Skeletal muscle tissue (tissue), 7 donors: ENCODE measurements around a stretch of chr17.

- PRO-cap, 3 experiments = no peak in any of the 3 experiments
- RAMPAGE, long total RNA = no peak
- RRBS, 2 experiments = 0% methylated on average over 3 of the region's 12 CpGs
These were observed 211 bp downstream of the CEP95 start for GRCh38 chr17:64507118-64507257.

DNA sequence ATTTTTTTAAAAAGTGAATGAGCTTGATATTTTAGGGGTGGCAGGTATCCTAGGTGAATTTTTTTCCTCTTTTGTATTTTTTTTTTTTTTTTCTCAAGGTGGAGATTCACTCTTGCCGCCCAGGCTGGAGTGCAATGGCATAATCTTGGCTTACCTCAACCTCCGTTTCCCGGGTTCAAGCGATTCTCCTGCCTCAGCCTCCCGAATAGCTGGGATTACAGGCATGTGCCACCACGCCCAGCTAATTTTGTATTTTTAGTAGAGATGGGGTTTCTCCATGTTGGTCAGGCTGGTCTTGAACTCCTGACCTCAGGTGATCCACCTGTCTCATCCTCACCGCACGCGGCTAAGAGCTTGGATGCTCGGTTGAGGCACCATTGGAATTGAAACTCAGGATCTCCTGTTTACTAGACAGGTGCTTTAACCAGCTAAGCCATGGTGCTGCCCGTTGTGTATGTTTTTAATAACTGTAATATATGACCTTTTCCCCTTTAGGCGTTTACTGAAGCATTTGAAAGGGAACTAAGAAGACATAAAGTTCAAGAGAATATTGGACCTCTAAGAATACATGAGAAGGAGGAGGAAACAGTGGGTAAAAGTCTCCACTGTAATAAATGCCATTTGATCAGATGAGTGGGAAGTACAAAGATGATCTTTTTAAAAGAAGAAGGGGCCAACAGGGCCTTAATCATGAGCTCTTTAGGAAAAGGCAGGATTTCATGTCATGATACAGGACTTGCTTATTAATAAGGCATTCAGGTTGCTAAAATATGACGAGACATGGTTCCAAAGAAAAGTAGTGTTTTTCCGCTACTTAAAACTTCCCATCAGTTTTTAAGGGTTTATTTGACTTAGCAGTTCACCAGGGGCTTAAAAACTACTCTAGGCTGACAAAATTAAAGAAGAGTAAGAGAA, 23.9 kb downstream of the CEP95 start:
- PRO-cap, 3 experiments = no peak in any of the 3 experiments
- RAMPAGE, long total RNA = no peak
- RRBS, 2 experiments = no CpG with 5 or more reads among the region's 14 CpGs

DNA sequence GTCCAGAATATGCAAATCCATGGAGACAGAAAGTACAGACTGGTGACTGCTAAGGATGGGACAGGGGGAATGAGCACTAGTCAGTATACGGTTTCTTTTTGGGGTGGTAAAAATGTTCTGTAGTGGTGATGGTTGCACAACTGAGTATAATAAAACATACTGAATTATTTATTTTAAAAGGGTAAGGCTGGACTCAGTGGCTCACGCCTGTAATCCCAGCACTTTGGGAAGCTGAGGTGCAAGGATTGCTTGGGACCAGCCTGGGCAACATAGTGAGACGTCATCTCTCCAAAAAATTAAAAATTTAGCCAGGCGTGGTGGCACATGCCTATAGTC, 29.2 kb downstream of the CEP95 start:
- PRO-cap, 3 experiments = no peak in any of the 3 experiments
- RAMPAGE, long total RNA = no peak
- RRBS, 2 experiments = no CpG with 5 or more reads among the region's 4 CpGs

GRCh38 chr17:64590758-64591243, 71.3 kb downstream of the SMURF2 start:
- PRO-cap, 3 experiments = no peak in any of the 3 experiments
- RAMPAGE, long total RNA = no peak
- RRBS, 2 experiments = no CpG with 5 or more reads among the region's 2 CpGs

DNA sequence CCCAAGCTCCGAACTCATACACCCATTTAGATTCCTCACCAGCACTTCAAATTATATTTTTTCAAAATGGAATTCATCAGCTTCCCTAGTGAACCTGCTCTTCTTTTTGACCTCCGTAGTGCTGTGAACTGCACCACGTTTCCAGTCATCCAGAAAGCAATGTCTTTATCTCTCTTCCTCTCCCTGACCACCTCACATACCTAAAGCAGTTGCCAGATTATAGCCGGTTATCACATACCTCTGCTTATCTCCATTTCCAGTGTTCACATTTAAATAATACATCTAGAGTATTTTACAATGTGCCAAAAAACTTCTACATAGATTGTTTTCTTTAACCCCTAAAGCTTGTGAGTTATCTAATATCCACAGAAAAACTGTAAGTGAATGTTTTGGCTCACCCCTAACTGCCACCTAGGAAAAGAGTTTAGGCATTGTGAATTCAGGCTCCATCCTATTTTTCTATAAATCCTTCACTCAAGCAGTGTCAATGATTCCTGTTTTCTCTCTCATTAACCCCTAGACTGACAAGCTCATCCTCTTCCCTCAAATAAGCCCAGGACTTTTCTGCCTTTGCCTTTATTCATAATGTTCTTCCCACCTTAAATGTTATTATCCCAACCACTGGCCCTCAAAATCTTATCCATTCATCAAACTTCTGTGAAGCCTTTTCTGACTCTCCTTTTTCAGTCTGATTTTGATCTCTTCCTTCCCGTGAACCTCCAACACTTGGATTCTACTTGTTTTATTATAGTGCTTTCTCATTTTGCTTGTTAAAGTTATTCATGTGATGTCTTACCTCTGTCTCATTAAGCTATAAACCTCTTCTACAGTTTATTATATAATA, 41.9 kb downstream of the SMURF2 start:
- PRO-cap, 3 experiments = no peak in any of the 3 experiments
- RAMPAGE, long total RNA = no peak
- RRBS, 2 experiments = no CpG with 5 or more reads among the region's 5 CpGs

DNA sequence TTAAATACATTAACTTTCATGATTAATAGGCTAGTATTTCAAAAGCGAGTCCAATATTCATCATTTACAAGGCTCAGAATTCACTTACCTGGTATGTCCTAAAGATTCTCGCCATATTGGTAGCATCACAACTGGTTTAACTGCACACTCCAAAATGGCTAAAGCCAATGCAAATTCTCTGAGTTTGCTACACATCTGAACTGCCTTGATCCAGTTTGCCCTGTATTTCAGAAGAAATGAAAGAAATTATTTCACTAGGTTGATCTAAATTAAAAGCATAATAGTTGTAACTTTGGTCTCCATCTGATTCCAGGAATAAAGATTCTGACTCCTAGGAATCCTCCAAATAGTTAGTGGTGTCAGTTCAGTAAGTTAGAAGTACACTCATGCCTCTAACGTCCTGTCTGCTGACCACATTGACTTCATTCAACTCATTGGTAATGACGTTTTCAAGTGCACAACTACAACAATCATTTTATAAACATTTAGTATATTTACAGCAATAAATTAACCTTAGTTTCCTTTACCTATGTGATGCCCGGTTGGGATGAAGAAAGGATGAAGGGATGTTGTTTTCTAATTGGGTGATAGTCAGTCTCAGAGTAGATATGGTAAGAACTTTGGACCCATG, 99.8 kb upstream of the SMURF2 start:
- PRO-cap, 3 experiments = no peak in any of the 3 experiments
- RAMPAGE, long total RNA = no peak
- RRBS, 2 experiments = no CpG with 5 or more reads among the region's 5 CpGs

GRCh38 chr17:64774669-64775245, 112.7 kb upstream of the SMURF2 start:
- PRO-cap, 3 experiments = no peak in any of the 3 experiments
- RAMPAGE, long total RNA = no peak
- RRBS, 2 experiments = no CpG with 5 or more reads among the region's 7 CpGs

DNA sequence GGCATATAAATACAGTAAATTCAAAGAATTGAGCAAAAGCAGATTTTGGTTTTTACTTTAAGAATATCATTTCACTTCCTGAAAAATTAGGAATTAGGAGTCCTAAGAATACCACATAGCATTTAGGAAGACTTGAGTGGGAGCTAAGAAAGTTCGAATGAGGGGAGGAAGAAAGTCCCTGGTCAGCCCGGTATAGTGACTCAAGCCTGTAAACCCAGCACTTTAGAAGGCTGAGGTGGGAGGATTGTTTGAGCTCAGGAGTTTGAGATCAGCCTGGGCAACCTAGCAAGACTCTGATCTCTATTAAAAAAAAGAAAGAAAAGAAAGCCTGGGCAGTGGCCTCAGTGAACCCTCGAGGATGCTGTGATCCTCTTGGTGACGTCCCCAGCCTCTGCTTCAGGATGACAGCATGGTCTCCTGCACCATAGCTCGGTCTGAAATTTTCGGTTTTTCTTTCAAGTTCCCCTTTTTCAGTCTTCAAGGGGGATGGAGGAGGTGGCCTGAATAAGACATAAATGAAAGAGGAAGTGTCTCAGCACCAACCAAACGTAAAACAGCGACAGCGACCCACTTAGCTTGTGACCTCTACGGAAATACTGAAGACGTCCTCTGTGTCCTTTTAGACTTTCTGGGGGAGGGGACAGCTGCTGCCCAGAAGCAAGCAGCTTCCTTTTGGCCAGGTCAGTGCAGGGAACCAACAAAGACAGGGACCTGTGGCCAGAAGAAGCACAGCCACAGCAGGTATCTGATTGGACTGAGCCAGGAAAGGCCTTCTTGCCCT, 66.5 kb upstream of the LRRC37A3 start:
- PRO-cap, 3 experiments = peak in 1 of 3 experiments; most common plus-strand start position 622 of the sequence (in 1); most common minus-strand start position 396 of the sequence (in 1)
- RAMPAGE, long total RNA = no peak
- RRBS, 2 experiments = no CpG with 5 or more reads among the region's 11 CpGs

DNA sequence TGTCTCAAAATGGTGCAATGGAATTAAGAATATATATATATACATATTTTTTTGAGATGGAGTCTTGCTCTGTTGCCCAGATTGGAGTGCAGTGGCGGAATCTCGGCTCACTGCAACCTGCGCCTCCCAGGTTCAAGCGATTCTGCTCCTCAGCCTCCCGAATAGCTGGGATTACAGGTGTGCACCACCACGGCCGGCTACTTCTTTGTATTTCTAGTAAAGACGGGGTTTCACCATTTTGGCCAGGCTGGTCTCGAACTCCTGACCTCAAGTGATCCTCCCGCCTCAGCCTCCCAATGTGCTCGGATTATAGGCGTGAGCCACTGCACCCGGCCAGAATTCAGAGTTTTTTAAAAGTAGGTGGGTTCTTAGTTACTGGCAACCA, 40.2 kb downstream of the GNA13 start:
- PRO-cap, 3 experiments = no peak in any of the 3 experiments
- RAMPAGE, long total RNA = no peak
- RRBS, 2 experiments = no CpG with 5 or more reads among the region's 13 CpGs

DNA sequence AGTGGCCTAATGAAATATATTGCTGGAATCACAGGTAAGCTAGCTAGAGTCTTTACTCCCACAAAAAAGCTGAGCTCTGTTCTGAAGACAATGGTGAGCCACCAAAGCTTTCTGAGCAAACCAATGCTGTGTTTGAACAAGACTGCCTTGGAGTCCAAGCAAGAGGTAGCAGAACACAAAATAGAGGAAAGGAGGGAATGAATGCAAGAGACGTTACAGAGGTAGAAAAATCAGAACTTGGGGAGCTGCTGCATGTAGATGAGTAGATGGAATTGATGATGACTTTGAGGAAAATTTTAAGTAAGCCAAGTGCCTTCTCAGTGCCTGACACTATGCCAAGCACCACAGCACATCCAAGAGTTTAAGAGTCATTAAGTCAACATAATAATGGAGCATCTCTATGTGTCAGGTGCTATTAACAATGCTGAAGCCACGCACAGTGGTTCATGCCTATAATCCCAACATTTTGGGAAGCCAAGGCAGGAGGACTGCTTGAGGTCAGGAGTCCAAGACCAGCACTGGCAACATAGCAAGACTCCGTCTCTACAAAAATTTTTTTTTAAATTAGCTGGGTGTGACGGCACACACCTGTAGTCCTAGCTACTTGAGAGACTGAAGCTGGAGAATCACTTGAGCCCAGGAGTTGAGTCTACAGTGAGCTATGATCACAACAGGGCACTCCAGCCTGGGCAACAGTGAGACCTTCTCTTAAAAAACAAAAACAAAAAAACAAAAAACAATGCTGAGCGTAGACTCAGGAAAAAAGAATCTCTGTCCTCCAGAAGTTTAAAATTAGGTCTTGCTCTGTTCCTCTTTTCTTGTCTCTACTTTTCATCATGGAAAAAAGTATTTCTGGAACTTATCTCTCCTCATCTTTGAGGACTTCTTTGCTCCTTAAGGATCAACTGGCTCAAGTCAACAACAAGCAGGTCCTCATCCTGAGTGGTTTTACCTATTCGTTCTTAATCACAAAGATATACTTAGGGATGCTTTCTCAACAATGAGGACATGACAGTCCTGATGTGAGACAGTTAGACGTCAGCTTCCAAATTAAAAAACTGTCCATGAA, 6.2 kb downstream of the GNA13 start:
- PRO-cap, 3 experiments = no peak in any of the 3 experiments
- RAMPAGE, long total RNA = no peak
- RRBS, 2 experiments = no CpG with 5 or more reads among the region's 7 CpGs

- PRO-cap, 3 experiments = no peak in any of the 3 experiments
- RAMPAGE, long total RNA = no peak
- RRBS, 2 experiments = no CpG with 5 or more reads among the region's 2 CpGs
These were observed 16.0 kb upstream of the GNA13 start for GRCh38 chr17:65072593-65072965.

- PRO-cap, 3 experiments = no peak in any of the 3 experiments
- RAMPAGE, long total RNA = no peak
- RRBS, 2 experiments = 11 to 15% methylated on average over 3 of the region's 7 CpGs
These were observed 46.4 kb downstream of the RGS9 start for GRCh38 chr17:65183647-65183975.

DNA sequence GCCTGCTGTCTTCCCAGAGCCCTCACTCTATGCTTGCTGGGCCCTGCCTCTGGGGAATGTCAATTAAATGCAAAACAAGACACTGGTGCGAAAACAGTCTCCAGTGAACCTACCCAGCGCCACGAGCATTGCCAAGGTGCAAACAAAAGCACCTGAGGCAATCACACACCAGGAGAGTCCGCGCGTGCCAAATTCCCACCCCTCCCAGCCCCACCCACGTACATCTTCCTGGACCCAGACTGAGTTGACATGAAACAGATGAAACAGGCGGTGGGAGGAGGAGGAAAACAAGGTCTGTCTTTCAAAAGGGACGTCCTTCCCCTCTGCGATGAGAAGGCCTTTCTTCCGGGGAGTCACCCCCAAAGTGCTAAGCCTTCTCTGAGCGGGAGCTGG, 200.5 kb downstream of the AXIN2 start:
- PRO-cap, 3 experiments = no peak in any of the 3 experiments
- RAMPAGE, long total RNA = no peak
- RRBS, 2 experiments = 74 to 77% methylated on average over 1 of the region's 12 CpGs

- PRO-cap, 3 experiments = no peak in any of the 3 experiments
- RAMPAGE, long total RNA = no peak
- RRBS, 2 experiments = no CpG with 5 or more reads among the region's 10 CpGs
These were observed 105.5 kb downstream of the AXIN2 start for GRCh38 chr17:65455913-65456448.

DNA sequence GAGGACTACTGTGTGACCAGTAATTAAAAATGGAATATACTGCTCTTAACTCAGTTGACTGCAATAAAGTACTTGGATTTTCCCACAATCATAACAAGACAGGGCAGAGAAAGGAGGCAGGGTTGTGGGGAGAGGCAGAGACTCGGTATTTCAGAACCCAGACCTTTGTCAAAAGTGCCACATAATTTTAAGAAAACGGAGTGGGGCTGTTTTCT, 7.9 kb downstream of the AXIN2 start:
- PRO-cap, 3 experiments = no peak in any of the 3 experiments
- RAMPAGE, long total RNA = no peak
- RRBS, 2 experiments = no CpG with 5 or more reads among the region's 2 CpGs

DNA sequence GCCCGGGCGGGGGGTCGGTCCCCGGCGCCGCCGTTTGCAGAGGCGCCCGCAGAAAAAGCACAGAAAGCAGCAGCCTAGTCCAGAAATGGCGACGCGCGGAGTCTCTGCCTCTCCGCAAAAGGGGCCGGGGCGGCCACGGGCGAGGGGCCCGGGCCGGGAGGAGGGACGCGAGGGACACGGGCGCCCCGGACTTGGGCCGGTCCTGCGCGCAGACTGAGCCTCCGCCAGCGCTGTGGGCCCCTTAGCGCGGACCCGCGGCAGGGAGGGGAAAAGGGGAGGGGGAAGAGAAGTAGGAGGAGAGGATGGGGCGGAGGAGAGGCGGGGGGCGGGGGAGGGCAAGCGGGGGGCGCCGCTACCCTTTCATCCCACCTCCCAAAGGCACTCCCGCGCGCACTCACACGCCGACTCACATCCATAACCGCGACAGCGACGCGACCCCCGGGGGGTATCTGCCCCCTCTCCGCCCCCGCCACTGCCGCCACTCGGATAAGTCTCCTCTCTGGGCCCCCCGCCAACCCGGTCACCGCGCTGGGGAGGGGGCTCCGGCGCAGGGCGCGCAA, 1.3 kb downstream of the AXIN2 start:
- PRO-cap, 3 experiments = peak in 3 of 3 experiments; most common plus-strand start position 363 of the sequence (in 2); most common minus-strand start position 215 of the sequence (in 3)
- RAMPAGE, long total RNA = no peak
- RRBS, 2 experiments = 2% methylated on average over 17 of the region's 63 CpGs

DNA sequence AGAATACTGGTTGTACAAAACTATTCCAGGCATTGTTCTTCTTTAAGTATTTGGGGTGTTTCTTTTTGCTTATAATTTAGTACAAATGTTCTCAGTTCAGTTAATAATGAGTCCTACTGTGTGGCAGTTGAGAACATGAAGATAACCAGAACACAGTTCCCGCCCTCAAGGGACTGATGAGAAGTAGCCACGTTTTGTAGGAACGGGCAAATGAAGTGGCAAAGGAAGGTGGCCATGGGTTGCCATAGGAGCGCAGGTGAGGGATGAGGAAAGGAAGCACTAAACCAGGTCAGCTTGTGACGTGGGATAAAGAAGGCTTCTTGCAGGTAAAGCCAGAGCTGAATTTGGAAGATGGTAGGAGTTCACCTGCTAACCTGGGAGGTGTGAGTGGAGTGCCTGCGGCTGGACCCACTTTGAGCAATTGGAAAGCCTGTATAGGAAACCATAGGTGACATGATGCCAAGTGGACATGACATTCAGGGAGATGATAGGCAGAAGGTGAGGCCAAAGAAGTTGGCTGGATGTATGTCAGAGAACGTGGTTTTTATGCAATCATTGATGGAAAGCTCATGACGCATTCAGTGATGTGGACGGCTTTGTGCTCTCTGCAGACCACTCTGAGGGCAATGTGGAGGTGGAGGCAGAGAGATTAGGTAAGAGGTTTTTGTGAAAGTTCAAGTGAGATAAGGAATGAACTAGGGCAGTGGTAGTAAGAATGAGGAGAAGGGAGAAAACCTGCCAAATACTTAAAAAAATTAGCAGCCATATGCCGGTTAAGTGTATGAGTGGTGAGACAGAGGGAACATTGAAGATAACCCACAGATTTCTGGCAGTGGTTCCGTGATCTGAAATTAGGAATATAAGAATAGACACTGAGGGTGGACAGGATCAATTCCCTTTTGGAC, 98.8 kb downstream of the PRKCA start:
- PRO-cap, 3 experiments = no peak in any of the 3 experiments
- RAMPAGE, long total RNA = no peak
- RRBS, 2 experiments = no CpG with 5 or more reads among the region's 11 CpGs

- PRO-cap, 3 experiments = no peak in any of the 3 experiments
- RAMPAGE, long total RNA = no peak
- RRBS, 2 experiments = no CpG with 5 or more reads among the region's 7 CpGs
These were observed 164.5 kb downstream of the PRKCA start for GRCh38 chr17:66466816-66467421.

DNA sequence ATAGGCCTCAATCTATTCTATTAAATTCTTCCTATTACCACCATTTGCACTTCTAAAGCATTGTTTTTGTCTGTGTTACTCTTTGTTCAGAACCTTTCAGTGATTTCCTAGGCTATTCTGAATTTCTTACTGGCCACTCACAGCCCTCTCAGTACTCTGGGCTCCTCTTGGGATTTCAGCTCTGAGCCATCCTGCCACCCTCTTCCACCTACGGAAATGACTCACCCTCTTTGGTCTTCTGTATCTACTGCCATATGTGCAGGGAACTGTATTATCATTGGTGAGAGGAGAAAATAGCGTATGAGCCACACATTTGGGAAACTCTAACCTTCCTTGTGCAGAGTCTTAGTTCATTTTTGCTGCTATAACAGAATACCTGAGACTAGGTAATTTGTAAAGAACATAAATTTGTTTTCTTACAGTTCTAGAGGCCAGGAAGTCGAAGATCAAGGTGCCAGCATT, 191.5 kb downstream of the PRKCA start:
- PRO-cap, 3 experiments = no peak in any of the 3 experiments
- RAMPAGE, long total RNA = no peak
- RRBS, 2 experiments = no CpG with 5 or more reads among the region's 3 CpGs

DNA sequence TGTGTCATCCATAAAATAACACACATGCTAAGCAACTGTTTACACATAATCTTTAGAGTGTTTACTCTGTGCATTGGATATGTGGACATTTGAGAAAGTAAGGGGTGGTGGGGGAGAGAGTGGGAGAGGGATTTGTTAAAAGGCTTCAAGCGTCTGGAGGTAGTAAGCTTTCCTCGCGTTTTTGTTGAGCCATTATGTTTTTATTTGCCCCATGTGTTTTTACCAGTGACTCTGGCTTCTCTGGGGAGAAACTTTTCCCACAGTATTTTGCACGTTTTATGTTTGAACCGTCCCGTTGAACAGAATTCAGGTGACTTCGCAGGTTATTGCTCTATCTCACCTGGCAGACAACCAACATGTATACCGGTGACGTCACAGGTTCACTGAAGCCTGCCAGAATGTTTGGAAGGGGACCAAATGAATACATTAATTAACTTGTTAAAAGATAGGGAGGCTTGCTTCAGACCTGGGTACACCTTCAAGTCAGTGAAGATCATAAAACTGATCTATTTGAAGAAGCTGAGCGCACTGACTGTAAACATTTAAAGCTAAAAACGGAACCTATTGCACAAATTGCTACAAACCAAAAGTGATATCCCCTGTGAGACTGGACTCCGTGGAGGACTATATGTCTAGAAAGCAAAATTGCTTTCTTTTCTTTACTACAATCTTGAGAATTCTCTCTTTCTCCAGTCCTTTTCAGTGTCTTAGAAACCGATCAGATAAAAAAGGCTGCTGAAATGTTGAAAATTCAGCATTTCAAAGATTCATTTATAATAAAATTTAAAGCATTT, 200.8 kb downstream of the PRKCA start:
- PRO-cap, 3 experiments = no peak in any of the 3 experiments
- RAMPAGE, long total RNA = no peak
- RRBS, 2 experiments = no CpG with 5 or more reads among the region's 13 CpGs